Cardiac atrium fibroblast (primary cell): ENCODE measurements around a stretch of chr10.

- RAMPAGE, long total RNA: no peak
Measured at GRCh38 chr10:11035152-11035814, 17.6 kb downstream of the CELF2 start.

DNA sequence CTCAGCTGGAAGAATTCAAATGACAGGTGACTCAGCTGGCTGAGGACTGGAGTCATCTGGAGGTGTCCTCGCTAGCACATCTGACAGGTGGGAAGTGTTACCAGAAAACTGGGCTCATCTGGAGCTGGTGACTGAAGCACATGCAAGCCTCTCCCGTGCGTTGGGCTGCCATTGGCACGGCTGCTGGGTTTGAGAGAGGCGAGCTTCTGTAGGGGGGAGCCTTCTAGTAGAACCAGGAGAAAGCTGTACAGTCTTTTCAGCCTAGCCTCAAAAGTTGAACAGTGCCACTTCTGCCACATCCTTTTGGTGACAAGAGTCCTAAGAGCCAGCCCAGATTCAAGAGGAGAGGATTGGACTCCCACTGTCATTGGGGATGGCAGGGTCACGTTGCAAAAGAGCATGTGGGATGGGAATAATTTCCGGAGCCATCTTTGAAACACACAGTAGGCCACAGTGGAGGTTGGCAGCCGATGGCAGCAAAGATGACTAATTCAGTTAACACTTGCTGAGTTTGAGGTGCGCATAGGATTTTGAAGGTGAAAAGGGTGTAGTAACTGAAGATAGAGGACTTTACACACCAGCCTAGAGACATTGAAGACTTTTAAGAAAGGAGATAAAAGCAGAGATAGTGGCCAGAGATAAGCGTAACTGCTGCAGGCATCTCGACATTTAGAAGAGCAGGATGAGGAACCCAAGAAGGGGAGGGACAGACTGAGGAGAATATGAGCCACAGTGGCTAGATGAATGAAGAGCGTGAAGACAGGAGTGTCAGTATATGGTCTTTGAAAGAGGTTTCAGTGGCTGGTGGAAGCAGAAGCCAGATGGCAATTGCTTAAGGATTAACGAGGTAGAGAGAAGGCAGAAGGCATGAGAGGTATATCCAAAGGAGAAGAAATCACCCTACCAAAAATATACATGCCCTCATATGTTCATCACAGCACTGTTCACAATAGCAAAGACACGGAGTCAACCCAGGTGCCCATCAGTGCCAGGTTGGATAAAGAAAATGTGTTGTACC lies 71.4 kb downstream of the CELF2 start:
- RAMPAGE, long total RNA: no peak

GRCh38 chr10:11150059-11150915 lies 132.6 kb downstream of the CELF2 start:
- RAMPAGE, long total RNA: no peak

DNA sequence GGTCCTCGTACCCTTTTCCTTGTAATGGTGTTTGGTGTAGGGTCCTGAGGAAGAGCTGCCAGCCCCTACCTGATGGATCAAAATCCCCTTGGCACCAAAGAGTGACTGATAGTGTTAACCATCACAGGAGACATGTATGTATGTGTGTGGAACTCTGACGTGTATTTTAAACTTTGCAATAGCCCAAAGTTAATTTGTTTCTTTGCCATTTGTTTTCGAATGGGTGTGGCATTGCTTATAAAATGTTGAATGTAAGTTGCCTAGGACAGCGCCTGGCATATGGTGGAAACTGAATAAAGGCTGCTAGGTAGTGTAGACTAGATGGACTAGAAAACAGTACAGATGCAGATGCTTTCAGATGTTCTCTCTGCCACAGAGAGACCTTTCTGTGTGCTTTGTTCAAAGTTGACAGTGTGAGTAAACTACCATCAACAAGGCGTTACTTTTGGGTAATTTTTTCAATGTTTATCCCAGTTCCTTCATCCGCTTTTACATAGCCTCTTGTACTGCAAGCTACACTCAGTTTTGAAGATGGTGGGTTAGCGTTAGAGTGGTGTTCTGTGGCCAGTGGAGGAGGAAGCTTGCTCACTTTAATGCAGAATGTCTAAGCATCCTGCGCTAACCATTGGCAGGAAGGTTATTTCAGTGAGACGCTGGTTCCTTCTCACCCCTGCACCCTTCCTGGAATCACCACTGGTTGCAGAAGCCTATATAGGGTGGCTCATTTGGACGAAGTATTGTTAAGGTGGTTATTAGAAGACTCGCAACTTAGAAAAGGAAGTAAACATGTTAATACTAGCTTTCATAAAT lies 158.9 kb downstream of the CELF2 start:
- RAMPAGE, long total RNA: no peak

DNA sequence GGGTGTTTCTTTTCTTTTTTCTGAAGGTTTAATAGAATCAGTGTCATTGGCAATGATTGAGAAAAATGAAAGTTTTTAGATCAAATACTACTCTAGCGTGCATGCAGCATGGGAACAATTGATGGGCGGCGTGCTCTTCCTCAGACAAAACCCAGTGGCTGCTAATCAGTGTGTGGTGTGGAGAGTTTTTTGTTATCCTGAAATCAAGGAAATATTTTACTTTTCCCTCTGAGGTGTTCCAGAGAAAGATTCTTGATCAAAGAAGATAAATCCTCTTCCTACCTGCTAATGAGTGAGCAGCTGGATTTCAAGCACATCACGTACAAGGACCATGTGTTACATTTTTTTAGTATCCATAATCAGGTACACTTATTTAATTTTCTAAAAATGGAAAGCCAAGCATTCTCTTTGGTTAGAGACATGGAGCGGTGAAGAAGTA lies 185.4 kb downstream of the CELF2 start:
- RAMPAGE, long total RNA: no peak

- RAMPAGE, long total RNA: no peak
Measured at GRCh38 chr10:11207756-11208916, 190.5 kb downstream of the CELF2 start.

- RAMPAGE, long total RNA: no peak
Measured at GRCh38 chr10:11232981-11233459, 215.3 kb downstream of the CELF2 start.

GRCh38 chr10:11240506-11241356 lies 223.1 kb downstream of the CELF2 start:
- RAMPAGE, long total RNA: no peak

GRCh38 chr10:11296477-11297688 lies 279.2 kb downstream of the CELF2 start:
- RAMPAGE, long total RNA: no peak

DNA sequence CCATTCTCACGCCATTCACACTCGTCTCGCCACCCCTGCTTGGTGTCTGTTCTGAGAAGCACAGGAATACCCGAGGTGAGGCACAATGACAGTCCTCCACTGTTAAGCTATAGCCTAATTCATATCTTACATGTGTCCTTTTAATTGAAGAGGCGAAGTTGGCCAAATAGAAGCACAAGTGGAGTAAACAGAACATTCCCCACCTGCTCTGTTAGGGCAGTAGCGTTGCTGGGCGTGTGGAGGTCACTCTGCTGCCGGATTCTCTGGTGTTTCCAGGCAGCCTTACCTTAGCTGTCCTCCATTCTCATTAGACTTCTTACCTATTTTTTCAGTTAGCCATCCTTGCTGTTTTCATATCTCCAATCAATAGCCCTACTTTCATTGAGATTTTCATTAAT lies 291.8 kb downstream of the USP6NL start:
- RAMPAGE, long total RNA: no peak

GRCh38 chr10:11325190-11325841 lies 286.1 kb downstream of the USP6NL start:
- RAMPAGE, long total RNA: no peak

DNA sequence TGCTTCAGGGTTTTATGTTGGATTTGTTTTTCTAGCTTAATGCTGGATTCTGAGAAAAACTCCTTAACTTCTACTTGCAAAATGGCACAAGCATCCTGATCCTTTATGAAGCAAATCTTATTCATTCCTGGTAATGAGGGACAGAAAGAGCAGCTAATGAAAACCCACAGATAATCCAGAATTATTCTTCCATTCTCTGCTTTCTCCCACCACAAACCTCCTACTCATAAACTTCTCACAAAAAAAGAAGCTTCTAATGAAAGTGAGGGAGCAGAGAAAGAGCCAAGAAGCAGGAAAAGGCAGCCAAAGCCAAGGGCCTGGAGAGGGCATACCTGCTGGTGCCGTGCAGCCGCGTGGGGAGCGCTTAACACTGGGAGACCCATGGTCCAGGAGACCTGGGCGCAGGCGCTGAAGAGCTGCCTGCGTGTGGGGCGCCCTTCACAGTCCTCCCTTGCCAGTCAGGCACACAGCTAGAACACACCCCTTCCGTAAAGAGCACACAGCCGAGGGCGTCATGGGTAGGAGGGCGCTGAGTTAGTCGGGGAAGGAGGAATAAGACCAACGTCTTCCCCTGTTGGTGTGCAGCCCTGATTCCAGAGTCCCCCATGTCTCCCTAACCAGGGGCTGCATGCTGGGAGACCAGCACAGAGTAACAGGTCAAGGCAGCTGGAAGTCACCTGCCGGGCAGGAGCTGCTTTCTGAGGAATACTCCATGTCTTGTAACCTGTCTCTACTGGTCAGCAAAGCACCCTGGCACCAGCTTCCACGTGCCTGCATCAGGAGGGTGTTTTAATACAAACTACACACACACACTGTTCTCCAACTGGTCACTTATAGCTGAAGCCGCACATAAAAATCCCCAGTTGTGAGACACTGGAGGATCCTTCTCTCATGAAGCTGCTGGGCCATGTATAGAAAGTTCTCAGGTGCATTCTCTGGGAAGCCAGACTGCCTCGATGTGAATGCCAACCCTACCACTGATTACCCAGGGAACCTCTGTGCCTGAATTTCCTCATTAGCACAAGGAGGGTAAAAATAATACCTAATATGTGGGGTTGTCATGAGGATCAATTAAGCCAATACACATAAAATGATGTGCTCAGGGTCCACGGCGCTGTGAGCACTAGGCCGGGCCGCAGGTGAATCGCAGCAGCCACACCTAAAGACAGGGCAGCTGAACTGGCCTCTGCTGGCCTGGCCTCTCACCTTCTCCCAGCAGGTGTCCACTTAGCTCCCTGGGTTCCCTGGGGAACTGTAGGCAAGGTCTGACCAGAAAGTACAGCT lies 273.8 kb downstream of the USP6NL start:
- RAMPAGE, long total RNA: no peak

- RAMPAGE, long total RNA: no peak
Measured at GRCh38 chr10:11493708-11494088, 117.8 kb downstream of the USP6NL start.

GRCh38 chr10:11546969-11547666 lies 64.3 kb downstream of the USP6NL start:
- RAMPAGE, long total RNA: no peak

DNA sequence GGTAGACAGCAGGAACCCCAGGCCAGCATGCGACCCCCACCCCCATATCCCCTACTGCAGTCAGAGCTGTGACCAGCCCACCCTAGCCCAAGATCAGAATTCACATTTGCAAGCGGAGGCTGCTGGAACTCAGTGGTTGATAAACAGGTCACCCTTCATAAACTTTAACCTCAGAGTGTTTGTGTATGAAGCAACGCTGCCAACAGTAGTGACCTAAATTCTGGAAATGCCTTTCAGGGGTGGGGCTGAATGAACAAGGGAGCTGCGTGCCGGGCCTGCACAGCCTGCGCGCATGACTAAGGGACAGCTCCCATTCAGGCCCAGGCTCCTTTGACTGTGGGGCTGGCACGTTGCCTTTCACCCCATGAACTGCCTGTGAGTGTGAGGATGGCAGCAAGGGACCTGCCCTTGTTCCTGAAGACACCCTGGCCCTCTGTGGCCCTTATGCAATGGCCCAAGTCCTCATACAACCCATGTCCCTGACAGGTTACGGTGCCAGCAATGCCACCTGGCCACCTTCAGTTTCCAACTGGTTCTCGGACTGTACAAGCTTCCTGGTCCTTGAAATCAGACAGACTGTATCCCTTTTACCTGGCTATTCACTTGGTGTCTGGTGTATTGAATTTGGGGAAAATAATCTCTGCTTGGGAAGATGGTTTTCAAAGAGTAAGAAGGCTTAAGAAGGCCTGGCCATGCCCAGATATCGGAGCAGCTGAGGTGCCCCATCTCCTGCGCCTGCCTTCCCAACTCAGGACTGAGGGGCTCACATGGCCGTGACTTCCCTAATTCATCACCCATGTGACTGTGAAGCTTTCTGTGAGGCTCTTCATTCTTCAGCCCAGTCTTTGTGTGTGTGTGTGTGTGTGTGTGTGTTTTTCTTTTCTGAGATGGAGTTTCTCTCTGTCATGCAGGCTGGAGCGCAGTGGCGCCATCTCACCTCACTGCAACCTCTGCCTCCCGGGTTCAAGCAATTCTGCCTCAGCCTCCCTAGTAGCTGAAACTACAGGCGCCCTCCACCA lies 52.9 kb downstream of the PROSER2 start:
- RAMPAGE, long total RNA: no peak

DNA sequence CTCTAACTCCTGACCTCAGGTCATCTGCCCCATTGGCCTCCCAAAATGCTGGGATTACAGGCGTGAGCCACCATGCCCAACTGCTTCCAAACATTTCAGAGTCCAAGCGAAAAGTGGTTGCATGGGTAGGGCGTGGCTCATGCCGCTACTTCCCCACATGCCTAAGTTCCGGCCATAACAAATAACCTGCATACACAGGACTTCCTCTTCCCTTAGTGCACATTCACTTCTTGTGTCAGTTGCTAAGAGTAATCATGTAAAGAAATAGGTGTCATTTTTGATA lies 11.4 kb upstream of the UPF2 start:
- RAMPAGE, long total RNA: no peak

GRCh38 chr10:12194916-12195113 lies 876 bp downstream of the NUDT5 start:
- RAMPAGE, long total RNA: no peak

- RAMPAGE, long total RNA: no peak
Measured at GRCh38 chr10:12246457-12247086, 50.6 kb downstream of the CDC123 start.

DNA sequence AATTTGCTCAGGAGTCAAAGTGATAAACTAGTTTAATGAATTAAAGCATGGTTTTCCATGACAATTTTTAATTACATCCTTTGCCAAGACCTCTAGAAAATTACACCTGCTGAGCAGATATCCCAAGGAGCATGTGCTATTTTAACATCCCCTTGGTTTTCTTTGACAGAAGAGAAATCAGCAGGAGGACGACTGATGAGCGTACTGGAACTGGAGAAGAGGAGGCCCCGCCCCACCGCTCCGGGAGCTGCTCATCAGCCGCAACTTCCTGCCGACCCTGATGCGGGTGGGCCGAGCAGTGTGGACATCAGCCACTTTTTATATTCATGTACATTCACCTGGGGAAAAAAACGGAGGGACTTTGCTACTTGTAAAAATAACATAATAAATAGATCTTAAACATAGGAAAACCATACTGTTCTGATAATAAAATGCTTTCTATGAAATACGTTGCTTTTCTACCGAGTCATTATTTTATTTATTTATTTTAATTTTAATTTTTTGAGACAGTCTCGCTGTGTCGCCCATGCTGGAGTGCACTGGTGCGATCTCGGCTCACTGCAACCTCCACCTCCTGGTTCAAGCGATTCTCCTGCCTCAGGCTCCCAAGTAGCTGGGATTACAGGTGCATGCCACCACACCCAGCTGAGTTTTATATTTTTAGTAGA lies 54.3 kb downstream of the CDC123 start:
- RAMPAGE, long total RNA: no peak

DNA sequence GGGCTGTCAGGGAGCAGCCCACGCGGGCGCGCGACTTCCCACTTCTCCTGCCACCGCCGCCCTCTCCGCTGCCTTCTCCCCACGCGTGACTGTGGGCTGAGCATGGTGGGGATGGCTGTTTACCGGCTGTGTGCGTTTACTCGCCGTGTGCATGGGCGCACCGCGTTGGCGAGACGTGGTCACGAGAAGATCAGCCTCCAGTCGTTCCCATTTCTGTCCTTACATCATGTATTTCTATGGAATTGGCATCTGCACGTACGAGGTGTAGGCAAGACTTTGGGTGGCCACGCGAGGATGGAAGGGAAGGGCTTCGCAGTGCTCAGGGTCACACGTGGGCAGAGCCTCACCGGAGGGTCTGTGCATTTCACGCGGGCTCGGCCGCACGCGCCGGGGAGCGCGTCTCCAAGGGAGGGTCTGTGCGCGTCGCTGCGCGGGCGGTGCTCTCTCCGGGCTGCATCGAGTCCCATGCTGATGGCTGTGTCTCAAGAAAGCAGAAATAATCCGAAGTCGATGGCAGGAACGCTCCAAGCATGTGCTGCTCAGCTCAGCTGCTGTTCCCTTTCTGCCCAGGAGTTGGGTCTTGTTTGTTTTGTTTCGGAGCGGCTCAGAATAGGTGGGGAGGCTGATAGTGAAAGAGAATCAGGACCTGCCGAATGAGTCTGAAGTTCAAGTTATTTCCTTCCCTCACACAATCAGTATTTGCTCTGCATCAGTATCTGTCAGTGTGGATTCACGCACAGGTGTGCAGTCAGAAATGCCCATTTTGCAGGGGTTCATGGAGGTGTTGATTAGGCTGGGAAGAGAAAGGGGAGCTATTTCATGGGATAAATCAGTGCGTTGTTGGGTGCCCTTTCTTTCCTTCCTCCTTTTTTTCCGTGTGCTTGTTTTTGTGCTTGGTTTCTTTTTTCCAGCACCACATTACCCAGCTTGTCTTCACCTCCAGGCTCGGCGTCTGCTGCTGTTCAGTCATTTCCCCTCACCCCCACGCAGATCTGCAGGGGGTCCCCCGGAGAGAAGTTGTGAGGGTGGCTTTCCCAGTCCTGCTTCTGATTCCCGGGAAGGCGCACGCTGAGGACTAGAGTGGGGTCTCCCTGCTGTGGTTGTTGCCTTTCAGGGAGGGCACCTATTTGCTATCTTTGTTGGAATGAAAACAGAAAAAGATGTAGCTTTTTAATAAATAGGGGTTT lies 1.2 kb downstream of the CAMK1D start:
- RAMPAGE, long total RNA: no peak